Parietal lobe (tissue), 2 donors: ENCODE measurements around a stretch of chr14.

DNA sequence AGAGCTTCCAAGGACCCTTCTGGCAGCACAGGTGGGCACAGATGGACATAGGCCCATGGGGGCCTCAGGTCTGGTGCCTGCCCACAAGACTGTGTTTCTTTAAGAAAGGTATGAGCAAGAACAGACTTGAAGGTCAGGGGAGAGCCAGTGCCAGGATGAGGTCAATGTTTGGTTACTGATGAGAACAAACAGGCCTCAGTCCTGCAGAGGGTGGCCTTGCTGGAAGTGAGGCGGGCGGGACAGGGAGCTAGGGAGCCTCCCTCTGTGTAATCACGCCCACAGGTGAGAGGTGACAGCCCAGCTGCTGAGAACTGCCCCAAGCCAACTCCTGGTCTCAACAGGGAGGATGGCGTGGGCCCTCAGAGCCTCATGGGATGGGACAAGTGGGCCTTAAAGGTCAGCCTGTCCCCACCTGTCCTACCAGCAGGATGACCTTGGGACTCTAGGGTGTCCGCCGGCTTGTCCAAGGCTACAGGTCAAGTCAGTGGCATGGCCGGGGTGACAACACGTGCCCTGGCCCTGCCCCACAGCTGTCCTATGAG is 49.0 kb downstream of the CCDC85C start:
- RAMPAGE, long total RNA, result no peak

GRCh38 chr14:99565296-99565802 is 38.7 kb downstream of the CCDC85C start:
- RAMPAGE, long total RNA, result no peak

DNA sequence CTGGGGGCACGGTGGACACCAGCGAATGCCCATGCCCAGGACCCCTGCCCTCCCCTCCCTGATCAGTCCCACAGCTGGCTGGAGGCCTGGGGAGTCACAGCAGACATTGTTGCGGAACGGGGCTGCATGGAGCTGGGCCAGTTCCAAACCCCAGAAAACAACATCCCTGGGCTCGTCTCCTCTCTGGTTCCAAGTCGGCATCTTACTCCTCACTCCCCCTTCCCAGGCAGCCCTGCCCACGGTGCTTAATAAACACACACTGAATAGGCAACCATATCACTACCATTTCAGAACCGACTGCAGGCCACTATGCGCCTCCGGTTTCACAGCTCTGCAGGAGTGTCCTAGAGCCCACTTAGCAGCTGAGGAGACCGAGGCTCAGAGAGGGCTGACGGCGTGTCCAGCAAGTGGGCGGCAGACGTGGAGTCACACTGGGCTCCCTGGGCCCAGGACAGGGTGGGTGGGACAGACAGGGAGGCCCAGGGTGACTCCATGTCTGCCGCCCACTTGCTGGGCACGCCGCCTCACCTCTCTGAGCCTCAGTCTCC is 27.0 kb downstream of the CCDC85C start:
- RAMPAGE, long total RNA, result no peak

- RAMPAGE, long total RNA, result no peak
These were observed 628 bp upstream of the EML1 start for GRCh38 chr14:99792630-99792939.

- RAMPAGE, long total RNA, result no peak
These were observed 115.8 kb upstream of the EVL start for GRCh38 chr14:99949405-99949883.

- RAMPAGE, long total RNA, result no peak
These were observed 92.1 kb upstream of the EVL start for GRCh38 chr14:99973206-99973405.

DNA sequence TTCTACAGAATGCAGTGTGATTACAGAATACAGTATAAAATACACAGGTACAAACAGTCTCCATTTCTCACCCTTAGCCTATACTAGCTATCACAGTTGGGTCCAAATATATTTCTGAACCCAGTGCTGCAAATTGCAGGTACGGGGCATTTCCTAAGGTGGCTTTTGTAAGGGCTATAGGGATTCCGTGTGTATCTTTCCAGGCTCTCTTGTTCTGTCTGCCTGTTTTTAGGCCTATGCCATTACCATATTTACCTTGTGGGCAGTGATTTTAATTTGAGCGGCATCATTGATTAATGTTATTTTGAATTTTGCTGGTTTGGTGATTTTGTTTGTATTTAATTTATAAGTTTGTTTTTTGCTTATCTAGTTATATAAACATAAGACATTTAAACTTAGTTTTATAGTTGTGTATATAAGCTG is 84.7 kb upstream of the EVL start:
- RAMPAGE, long total RNA, result no peak

DNA sequence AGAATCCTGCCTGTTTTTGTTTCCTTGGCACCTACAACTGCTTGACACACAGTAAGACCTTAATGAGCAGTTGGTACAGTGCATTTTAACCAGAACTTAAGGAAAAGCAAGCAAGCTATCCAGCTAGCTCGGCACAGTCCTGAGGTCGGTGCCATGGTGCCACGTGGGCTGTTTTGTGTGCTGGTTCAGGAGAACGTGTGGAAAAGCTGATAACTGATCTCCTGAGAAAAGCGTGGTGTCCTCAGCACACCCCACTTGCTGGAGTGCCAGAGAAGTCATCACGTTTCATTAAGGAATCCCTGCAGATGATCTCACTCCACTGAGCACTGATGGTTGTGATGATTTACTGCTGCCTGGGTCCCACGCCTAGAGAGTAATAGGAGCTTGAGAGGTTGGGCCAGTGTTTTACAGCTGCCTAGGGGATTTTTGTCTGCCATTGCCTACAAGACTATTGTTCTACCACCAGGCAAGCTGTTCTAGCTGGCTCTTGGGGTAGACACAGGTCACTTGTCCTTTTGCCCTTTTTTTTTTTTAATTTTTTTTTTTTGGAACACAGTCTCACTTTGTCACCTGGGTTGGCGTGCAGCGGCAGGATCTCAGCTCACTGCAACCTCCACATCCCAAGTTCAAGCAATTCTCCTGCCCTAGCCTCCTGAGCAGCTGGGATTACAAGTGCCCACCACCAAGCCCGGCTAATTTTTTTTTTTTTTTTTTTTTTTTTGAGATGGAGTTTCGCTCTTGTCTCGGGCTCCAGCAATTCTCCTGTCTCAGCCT is 42.4 kb upstream of the EVL start:
- RAMPAGE, long total RNA, result no peak

- RAMPAGE, long total RNA, result no peak
These were observed 1.6 kb upstream of the EVL start for GRCh38 chr14:100063494-100064060.

- RAMPAGE, long total RNA, result no peak
These were observed 1.8 kb downstream of the EVL start for GRCh38 chr14:100066948-100067444.

GRCh38 chr14:100132513-100133159 is 26.8 kb downstream of the DEGS2 start:
- RAMPAGE, long total RNA, result no peak

DNA sequence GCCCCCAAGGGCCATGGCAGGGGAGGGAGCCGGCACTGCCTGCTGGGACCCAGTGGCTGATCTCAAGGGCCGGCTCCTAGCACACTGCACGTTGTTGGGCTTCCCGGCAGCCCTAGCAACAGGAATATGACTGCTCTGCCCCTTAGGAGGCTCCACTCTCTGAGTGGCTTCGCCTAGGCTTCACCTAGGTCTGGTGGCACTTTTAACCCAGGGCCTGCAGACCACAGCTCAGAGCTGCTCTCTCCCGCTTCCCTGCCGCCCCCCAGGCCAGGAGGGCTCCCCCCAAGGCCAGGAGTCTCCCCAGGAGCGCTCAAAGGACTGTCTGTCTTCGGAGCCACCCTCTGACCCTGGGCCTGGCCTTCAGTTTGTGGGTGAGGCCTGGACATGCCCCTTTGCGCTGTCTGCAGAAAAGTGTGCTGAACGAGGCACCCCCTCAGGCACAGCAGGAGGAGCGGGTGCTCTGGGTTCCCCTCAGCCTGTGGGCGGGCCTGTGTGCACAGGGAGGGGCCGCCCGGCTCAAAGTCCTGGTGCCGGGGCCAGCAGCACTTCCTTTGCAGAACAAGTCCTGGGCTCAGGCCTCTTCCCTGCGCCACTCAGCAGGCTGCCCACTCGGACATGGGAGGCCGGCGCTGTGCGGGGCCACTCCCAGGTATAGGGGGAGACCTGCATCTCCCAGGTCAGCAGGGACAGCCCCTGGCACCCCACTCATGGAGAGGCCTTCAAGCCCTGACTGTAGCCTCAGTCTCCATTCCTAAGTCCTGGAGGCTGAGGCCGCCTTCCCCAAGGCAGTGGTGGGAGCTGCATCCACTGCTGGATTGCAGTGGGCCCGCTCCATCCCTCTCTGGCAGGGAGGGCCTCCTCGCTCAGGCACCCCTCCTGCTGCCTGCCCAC is 14.4 kb downstream of the DEGS2 start:
- RAMPAGE, long total RNA, result no peak

GRCh38 chr14:100146862-100147770 is 12.3 kb downstream of the DEGS2 start:
- RAMPAGE, long total RNA, result no peak

GRCh38 chr14:100150707-100151002 is 8.8 kb downstream of the DEGS2 start:
- RAMPAGE, long total RNA, result no peak

DNA sequence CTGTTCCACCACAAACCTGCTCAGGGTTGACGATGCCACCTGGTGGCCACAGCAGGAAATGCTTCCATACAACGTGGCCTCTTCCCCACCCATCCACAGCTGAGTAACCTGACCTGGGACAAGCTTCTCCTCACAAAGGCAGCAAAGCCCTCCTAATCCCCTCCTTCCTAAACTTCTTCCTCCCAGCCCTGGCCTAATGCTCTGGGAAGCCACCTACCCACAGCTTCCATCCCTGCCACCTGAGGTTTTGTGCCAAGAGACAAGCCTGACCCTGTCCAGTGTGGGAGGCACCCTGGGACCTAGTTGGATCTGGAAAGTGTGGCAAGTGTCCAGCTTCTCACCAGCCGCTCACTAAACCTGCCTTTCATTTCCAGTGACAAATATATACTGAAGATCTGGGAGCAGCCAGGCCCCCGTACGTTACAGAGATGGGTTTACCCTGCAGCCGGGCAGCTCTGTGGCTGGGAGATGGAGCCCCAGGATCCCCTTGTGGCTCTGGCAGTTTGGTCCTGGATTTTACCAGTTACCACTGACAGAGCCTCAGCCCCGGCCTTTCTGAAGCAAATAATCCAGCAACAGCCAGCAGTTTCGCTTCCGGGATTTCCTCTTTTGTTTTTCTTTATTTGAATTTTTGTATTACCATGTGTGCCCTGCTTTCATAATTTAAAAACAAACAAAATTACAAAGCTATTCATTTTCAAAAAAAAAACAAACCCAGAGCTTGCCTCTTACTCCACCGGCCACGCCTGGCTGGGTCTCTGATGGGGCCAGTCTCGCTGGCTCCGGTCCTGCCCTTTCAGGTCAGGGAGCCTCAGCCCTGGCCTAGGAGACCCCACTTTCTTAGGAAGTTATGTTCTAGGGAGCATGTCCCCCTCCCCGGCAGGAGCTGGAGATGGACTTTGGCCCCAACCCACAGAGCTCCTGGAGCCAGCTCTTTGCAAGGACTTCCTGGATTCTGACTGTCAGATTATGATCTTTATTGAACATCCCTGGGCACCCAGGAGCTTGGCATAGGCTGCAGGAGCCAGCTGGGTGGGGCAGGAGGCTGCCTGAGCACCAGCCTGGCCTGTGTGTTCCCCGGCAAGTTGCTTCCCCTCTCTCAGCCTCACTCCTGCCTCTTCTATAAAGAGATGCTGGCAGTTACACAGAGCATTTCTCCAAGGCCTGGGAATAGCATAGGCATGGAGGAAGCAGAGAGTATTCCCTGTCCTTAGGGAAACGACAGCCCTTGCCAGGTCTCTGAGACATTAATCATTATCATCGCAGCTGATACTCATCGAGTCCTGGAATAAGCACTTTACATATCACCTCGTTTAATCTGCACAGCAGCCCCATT is 3.8 kb downstream of the DEGS2 start:
- RAMPAGE, long total RNA, result no peak

- RAMPAGE, long total RNA, result no peak
These were observed 27.3 kb downstream of the YY1 start for GRCh38 chr14:100266180-100266710.

DNA sequence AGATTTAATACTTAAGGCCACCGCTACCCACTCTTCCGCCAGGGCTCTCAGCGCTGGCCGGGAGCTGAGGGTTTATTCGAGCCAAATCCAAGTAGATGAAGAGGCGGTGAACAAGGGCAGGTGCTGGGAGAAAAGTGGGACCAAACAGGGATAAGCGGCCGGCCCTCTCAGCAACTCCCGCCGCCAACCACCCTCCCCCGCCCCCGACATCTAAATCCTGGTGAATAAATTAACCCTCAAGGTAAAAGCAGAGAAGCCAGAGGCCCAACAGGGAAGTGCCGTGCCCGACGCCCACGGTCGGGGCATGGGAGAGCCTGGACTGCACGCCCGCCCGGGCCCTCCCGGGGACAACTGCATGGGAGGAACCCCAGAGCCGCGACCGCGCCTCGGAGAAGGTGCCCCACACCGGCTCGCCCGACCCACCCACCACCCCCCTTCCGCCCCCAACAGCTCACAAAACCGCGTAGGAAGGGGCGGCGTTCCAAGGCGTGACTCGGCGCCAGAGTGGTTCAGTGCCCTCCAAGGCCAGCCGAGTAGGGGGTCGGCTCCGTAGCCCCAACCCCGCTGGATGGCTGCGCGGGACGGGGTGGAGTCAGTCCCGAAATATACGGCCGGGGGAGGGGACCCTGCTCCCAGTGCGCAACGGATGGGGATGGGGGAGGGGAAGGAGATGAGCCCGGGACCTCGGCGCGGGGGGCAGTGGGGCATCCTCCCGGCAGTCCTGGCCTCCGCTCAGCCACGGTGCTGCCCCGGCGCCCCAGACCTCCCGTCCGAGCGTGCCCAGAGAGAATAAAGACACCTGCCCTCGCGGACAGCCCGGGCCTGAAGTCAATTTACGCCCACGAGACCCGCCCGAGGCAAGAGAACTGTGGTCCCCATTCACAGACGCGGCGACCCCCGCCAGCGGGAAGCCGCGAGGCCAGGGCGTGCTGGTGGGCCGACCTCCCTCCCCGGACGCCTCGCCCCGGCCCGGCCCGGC is 750 bp downstream of the SLC25A29 start:
- RAMPAGE, long total RNA, result no peak

DNA sequence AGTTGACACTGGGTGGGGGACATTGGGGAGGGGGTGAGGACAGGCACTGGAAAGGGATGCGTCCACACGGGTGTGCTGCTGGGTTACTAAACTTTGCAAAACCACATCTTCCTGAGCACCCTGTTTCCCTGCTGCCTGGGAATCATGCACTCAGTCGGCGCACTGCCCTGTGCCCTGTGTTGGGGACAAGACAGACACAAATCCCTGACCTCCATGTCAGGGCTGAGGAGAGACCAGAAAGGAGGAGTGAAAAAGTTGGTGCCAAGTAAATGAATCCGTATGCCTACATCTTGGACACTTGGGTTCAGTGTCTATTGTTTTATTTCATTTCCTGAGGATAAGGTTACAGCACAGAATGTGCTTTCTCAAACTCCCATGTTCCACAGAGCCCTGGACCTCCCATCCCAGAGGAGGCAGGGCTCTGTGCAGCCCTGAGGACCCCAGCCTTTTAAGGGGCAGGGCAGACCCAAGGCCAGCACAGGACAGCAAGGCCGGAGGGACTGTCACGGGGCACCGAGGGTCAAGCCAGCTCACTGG is 3.0 kb upstream of the SLC25A29 start:
- RAMPAGE, long total RNA, result no peak

DNA sequence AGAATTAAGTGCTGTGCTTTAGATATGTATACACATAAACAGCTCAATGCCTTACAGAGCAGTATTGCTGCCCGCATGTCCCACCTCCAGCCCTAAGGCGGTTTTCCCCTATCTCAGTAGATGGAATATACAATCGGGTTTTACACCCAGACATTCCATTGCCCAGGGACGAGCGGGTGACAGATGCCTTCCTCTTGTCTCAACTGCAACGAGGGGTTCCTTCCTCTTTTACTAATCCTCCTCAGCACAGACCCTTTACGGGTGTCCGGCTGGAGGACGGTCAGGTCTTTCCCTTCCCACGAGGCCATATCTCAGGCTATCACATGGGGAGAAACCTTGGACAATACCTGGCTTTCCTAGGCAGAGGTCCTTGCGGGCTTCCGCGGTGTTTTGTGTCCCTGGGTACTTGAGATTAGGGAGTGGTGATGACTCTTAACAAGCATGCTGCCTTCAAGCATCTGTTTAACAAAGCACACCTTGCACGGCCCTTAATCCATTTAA is 5.9 kb upstream of the SLC25A29 start:
- RAMPAGE, long total RNA, result no peak

GRCh38 chr14:100328597-100329553 is 5.7 kb downstream of the SLC25A47 start:
- RAMPAGE, long total RNA, result no peak